Transverse colon (tissue), 4 donors: ENCODE measurements around the genes YIPF5 and SH3RF2.

GRCh38 chr5:142548983-142549234 lies 137.0 kb downstream of the FGF1 start:
- PRO-cap = no peak
- RAMPAGE, long total RNA, 4 experiments = no peak in any of the 4 experiments

DNA sequence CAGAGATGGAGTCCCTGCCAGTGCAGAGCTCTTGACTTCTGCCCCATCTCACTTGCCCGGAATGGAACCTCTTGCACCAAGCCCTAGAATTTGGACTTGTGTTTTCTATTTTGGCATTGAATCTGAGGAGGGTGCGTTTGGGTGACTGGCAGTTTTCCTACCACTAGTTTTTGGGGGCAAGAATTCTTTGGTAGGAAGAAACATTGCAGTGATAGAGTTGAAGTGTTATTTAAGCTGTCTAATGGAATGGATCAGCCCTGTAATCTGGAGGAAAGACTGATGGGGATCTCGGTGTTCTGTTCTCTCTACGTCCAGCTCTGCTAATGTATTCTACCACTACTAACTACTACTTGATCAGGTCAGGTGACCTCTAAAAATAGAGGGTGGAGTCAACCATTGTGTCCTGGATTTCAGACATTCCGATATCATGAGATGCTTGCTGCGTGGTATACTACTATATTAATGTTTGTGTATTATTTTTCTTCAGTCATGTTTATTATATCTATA lies 2.6 kb downstream of the ARHGAP26 start:
- PRO-cap = unidirectional peak, minus-strand start at position 319 of the sequence
- RAMPAGE, long total RNA, 4 experiments = no peak in any of the 4 experiments

DNA sequence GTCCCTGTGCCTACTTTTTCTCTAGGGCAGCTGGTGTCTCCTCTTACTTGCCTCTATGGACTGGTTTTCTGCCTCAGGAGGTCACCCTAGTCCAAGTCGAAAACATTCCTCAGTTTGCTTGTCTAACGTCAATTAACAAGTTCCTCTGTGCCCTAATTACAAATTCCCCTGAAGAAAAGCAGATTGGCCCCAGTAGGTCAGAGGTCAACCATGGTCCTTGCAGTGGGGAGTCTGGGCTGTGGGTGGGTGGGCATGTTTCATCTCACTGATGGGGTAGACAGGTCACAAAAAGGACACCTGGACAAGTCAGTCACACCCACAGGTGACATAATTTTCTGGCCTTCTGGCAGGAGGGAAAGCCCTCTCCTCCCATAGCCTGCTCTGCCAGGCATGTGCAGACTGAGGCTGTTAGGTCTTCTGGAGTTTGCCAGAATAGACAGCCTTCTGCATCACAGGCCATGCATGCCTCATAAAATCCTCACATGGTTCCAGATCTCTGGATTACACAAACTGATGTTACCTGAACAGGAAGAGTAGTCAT lies 49.0 kb downstream of the ARHGAP26 start:
- PRO-cap = unidirectional peak, minus-strand start at position 426 of the sequence
- RAMPAGE, long total RNA, 4 experiments = no peak in any of the 4 experiments

DNA sequence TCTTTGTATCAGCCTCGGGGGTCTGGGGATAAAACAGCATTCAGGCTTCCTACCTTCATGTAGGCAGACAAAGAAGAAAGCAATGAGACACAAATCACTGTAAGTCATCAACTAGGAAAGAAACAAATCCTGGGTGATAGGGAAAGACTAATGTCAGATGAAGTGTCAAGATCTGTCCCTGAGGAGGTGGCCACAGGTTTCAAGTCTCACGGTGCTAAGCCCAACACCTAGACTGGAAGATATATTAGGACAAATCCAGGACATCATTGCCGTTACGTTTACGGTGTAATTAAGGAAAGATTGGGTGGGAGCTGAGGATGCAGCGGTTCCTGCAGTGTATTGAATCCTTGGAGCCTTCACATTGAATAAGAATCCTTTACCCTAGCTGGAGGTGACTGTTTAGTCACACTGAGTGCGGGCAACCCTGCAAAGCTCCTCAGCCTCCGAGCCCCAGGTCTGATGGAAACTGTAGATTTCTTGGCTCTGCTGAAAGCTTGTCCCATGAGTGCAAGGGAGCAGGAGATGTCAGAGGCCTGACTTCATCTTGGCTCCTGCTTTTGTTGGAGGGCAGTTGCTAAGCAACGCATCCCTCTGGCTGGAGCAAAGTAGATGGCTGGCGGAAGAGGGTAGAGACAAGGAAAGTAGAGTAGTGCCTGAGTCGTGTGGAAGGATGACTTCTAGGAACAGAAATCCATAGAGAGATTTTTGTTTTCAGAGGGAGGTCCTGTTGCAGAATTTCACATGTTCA lies 71.1 kb downstream of the ARHGAP26 start:
- PRO-cap = no peak
- RAMPAGE, long total RNA, 4 experiments = no peak in any of the 4 experiments

DNA sequence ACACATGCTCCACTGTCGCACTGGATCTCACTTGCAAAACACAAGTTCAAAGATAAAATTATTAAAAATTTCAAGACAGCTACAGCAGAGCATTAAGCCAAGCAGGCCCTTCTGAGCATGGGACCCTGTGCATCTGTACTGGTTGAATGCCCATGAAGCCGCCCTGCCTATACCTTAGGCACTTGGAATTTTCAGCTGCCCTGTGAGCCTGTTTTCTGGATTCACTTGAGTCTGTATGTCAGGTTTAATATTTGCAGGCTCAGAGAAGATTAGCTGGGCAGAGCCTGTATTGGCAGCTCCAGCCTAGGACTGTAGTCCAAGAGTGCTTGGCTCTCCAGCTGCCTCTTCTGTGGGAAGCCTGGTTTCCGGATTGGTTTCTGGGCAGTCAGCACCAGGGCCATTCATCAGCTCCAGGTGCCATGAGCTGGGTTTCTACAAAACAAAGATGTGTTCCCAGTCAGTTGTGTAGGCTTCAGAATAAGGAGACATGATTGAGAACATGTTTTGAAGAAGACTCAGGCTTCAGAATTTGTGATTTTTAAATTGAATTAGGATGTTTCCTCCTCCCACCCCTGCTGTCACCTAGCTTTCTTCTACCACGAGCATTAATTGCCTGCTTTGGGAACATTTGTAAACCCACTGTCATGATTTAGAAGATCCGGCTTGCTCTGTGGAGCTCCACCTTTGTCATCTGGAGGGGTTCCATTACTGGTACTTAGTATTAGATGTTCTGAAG lies 90.1 kb downstream of the ARHGAP26 start:
- PRO-cap = no peak
- RAMPAGE, long total RNA, 4 experiments = no peak in any of the 4 experiments

DNA sequence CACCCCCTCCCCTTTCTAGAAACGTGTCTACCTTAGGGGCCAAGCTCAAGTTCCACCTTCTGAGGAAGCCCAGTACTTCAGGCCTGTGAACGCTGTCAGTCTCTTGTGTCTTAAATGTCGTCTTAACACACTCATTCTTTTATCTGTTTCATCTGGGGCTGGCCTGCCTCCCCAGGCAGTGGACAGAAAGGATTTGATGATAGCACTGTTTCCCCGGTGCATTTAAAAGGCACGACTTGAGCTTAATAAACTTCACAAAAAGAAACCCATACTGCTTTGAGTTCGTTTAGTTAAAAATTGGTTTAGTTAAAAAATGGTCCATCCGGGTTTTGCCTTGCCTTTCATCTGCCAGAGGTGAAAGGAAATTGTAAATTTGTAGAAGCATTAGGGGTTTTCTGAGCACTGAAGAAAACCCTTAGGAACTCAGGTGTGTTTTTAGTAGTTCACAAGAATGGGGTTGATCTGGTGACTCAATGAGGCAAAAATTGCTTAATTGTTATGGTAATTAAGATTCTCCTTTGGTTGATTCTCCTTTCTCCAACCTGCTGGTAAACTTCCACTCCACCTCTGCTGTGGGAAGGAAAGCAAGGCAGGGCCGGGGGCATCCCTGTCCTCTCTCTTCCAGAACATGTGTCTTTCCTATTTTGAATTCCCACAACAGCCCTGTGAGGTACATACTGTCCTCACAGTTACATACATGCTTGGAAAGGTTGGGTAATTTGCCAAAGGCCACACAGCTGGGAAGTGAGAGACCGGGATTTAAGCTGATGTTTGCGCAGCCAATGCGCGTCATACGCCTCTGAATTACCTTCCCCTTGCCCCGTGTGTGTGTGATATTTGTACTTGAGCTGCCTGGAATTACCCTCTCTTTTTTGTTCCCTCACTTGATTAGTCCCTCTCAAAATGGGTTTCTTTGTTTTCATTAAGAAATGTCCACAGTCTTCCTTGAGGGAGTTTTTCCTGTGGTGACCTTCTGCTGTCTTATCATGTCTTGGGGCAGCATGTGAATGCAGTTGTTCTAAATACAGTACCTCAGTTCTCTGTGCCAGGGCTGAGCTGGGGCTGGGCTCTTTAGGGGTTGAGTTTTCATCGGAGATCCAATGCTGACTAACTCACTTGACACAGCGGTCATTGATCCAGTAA lies 94.3 kb downstream of the ARHGAP26 start:
- PRO-cap = no peak
- RAMPAGE, long total RNA, 4 experiments = no peak in any of the 4 experiments

- PRO-cap = no peak
- RAMPAGE, long total RNA, 4 experiments = no peak in any of the 4 experiments
These were observed 301.0 kb downstream of the NR3C1 start for GRCh38 chr5:143102301-143102994.

DNA sequence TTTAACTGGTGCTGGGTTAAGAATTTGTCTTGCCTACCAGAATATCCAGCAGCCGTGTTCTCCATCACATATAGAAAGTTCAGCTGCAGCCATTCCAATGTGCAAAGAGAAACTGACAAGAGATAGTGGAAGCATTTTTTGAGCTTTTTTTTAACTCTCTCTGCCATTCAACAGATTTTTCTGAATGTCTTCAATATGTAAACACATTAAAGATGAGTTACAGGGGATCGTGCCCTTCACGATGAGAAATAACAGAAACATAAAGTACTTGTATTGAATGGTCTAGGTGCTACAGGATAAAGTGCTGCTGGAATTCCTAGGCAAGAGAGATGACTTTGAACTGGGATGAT lies 235.8 kb downstream of the NR3C1 start:
- PRO-cap = no peak
- RAMPAGE, long total RNA, 4 experiments = start-site peak on the plus strand in 2 of 4 experiments, centred at positions 264 to 288 of the sequence, 7 to 15 reads per replicate

GRCh38 chr5:143214208-143214484 lies 189.3 kb downstream of the NR3C1 start:
- PRO-cap = no peak
- RAMPAGE, long total RNA, 4 experiments = no peak in any of the 4 experiments

GRCh38 chr5:143347831-143348180 lies 55.7 kb downstream of the NR3C1 start:
- PRO-cap = no peak
- RAMPAGE, long total RNA, 4 experiments = no peak in any of the 4 experiments

DNA sequence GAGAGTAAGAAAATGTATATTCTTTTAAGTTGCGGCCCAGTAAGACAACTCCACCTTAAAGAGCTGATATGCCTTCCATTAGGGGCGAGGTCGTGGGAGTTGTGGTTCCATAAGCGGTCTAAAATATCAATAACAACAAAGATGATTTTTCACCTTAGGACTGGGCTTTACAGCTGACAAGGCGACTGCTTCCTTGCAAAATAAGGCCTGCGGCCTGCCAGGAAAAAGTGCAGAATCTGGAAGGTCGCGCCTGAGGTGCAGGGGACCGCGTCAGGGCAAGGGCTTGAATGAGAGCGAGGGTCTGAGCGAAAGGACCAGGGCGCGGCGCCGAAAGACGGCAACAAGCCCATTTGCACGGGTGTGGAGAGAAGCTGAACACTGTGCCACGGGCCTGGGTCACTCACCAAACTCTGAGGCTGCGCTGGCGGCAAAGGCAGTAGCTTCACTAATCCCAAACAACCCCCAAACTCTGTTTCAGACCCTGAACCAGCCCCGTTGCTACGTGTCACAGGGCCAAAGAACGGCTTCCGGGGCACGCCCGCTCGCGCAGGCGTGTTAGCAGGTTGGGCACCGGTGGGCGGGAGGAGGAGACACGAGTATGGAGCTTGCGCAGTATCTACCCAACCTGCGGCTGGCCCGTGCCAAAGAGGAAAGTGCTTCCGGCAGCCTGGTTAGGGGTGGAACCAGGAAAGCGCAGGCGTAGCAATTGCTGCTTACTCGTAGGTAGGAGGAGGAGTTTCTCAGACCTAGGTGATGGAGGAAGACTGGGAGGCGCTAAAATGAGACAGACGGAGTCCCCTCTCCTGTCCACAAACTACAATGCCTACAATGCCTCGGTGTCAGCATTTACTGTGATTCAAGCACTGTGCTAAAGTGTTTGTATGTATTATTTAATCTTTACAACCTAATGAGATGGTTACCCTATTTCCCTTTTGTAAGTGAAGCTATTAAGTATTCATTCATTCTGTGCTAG lies at the start of gene YIPF5:
YIPF5 (minus strand) TSS at position 529 of the 973 bp plus-strand sequence.
- PRO-cap = unidirectional peak, minus-strand start at position 285 of the sequence; bidirectional peak, plus-strand start at position 743 of the sequence, minus-strand start at position 529 of the sequence
- RAMPAGE, long total RNA, 4 experiments = start-site peak on the minus strand in 4 of 4 experiments, centred at positions 470 to 486 of the sequence, 18 to 594 reads per replicate

DNA sequence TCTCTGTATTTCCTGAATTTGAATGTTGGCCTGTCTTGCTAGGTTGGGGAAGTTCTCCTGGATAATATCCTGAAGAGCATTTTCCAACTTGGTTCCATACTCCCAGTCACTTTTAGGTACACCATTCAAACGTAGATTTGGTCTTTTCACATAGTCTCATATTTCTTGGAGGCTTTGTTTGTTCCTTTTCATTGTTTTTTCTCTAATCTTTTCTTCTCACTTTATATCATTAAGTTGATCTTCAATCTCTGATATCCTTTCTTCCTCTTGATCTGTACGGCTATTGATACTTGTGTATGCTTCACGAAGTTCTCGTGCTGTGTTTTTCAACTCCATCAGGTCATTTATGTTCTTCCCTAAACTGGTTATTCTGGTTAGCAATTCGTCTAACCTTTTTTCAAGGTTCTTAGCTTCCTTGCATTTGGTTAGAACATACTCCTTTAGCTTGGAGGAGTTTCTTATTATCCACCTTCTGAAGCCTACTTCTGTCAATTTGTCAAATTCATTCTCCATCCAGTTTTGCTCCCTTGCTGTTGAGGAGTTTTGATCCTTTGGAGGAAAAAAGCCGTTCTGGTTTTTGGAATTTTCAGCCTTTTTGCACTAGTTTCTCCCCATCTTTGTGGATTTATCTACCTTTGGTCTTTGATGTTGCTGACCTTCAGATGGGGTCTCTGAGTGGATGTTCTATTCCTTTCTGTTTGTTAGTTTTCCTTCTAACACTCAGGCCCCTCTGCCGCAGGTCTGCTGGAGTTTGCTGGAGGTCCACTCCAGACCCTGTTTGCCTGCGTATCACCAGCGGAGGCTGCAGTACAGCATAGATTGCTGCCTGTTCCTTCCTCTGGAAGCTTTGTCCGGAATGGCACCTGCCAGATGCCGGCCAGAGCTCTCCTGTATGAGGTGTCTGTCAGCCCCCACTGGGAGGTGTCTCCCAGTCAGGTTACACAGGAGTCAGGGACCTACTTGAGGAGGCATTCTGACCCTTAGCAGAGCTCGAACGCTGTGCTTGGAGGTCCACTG lies 188.8 kb downstream of the PRELID2 start:
- PRO-cap = no peak
- RAMPAGE, long total RNA, 4 experiments = start-site peak on the minus strand in 2 of 4 experiments, centred at positions 187 to 361 of the sequence, 5 to 16 reads per replicate

DNA sequence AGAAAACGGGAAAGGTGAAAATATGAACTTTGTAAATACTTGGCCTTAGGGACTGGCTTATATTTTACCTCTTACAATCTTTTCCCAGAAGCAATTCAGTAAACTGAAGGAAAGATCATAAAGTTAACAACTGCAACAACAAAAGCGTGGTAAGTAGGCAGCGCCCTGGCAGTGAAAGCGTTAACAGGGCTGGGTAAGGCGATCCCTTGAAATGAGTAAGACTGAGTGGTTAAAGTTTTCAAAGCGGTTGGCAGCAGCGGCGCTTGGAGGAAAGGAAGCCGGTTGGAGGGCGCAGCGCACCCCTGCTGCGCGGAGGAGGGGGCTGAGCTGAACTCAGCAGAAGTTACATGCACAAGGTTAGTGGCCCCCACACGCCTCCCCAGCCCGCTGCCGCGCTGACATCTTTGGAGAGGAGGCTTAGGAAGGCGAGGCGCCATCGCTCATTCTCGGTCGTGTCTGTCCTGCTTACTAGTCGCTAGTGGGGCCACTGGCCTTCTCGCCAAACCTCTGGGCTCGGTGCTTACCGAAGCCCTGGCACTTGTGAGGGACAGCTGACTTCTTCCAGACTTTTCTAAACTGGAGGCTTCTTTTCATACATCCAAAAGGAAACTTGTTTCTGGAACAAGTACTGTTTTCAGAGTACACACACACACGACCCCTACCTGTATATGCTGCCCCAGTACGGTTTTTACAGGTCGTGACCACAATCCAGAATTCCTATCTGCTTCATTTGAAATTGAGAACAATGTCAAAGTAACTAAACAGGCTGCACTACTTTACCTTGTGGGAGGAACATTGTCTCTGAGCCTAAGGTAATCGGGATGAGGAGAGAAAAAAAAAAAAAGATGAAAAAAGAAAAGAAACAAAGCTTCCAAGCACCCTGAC lies at the start of gene SH3RF2:
SH3RF2 (plus strand) TSS at position 240 of the 885 bp plus-strand sequence.
- PRO-cap = unidirectional peak, plus-strand start at position 241 of the sequence; bidirectional peak, plus-strand start at position 446 of the sequence, minus-strand start at position 477 of the sequence
- RAMPAGE, long total RNA, 4 experiments = start-site peak on the plus strand in 2 of 4 experiments, centred at positions 252 to 253 of the sequence, 187 to 597 reads per replicate

DNA sequence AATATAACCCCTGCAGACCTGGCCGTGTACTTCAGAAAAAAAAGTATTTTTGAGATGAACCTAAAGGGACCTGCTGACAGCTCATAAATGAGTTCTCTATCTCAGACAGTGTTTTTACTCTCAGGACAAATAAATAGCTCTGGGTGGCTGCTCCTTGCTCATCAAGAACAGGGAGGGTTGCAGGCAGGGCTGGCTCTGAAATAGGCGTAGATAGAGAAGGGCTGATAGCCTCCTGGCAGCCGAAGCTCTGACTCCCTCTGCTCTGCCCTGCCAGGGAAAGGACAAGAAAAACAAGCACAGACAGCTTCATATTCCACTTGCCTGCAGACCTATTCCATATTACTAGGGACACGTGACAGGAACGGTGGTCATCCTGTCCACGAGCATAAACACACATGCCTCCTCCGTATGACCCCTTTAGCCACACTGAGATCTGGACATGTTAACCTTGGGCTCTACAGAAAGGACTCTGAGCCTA lies 64.7 kb downstream of the PLAC8L1 start:
- PRO-cap = no peak
- RAMPAGE, long total RNA, 4 experiments = start-site peak on the plus strand in 1 of 4 experiments, centred at position 141 of the sequence, 5 reads per replicate

DNA sequence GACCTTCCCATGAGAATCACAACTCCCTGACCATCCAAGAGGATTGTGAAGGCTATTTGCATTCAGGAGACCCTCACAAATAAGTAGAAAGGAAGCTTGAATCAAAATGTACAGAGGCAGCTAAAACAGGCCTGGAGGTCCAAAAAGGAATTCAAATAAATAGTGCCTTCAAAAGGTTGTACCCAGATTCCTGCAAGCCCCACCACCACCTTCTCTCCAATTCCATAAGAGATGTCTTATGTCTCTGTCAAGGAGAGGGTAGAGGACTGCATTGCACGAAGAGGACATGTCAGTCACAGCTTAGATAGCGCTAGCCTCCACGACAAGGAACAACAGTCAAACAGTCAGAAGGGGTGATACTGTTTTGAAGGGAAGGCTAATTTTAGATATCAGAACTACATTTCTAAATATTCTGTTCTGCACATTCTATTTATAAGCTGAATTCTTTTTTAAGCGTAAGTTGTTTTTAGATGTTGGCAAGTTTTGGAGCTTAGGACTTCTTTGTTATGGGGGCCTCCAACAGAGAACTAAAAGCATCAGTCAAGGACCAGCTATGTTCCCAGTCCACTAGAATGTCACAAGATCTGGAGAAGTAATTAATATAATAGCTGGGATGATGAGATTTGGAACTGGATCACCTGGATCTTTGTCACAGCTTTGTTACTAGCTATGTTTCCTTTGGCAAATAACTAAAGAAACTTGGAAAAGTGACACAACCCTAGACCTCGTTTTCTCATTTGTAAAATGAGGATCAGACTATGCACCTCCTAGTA lies 34.1 kb downstream of the PLAC8L1 start:
- PRO-cap = no peak
- RAMPAGE, long total RNA, 4 experiments = start-site peak on the plus strand in 1 of 4 experiments, centred at position 480 of the sequence, 24 reads per replicate

DNA sequence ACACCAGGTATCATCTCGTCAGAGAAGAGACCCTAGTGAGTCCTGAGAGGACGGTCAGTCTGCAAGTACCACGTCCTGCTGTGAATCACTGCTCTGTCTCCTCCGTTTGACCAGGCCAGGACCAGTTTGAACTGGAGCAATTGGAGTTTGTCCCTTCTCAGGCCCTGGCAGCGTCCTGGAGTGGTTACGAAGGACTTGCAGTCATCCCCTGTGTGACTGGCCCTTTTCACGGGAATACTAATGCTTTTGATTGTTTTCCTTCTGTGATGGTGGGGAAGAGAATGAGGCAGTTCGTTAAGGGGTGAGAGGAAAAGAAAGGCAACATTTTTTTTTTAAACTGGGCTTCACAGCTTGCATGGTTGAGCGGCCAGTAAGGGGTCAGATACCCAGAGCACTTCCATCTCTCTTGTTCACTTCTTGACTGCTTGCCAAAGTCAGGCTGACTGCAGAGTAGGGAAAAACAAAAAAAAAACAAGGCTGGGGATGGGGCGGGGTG lies 153.5 kb upstream of the STK32A start:
- PRO-cap = unidirectional peak, minus-strand start at position 108 of the sequence; unidirectional peak, minus-strand start at position 182 of the sequence
- RAMPAGE, long total RNA, 4 experiments = start-site peak on the minus strand in 1 of 4 experiments, centred at position 140 of the sequence, 21 reads per replicate

- PRO-cap = no peak
- RAMPAGE, long total RNA, 4 experiments = no peak in any of the 4 experiments
These were observed 865 bp upstream of the STK32A start for GRCh38 chr5:147233966-147234356.

DNA sequence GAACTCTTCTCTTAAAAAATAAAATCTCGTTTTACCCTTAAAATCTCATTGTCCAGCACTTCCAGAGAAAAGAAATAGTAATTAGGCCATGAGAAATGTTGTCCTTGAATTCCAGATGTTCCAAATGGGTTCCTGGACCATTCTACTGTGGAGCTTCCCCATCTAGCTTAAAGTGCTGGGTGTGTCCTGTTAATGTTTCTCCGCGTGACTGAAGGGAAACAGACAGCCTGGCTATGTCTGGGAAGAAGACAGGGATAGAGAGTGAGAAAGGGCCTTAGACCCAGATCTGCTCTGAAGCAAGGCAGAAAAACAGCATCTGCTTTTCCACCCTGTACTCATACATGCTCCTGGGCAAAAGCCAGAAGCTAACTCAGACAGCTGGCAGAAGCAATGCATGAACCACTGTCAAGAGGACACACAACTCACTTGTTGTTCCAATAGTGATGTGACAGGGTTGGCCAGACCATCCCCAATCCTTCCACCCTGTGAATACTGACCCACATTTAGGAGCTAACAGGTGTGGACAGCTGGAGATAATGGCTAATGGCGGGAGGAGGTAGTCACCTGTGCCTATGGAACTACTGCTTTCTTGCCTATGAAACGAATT lies 63.4 kb downstream of the DPYSL3 start:
- PRO-cap = no peak
- RAMPAGE, long total RNA, 4 experiments = no peak in any of the 4 experiments

- PRO-cap = no peak
- RAMPAGE, long total RNA, 4 experiments = no peak in any of the 4 experiments
These were observed 49.9 kb upstream of the DPYSL3 start for GRCh38 chr5:147559780-147560204.

- PRO-cap = unidirectional peak, minus-strand start at chr5:147659494
- RAMPAGE, long total RNA, 4 experiments = no peak in any of the 4 experiments
These were observed 123.1 kb downstream of the JAKMIP2 start for GRCh38 chr5:147659396-147659777.